ENCODE measurements around the genes NLGN1 and NAALADL2.

GRCh38 chr3:171809488-171809823, 827 bp downstream of the PLD1 start:
- PRO-cap: bidirectional peak, plus-strand start at chr3:171809628, minus-strand start at chr3:171809592; bidirectional peak, plus-strand start at chr3:171809712, minus-strand start at chr3:171809685
- RAMPAGE, long total RNA, 4 experiments: no peak in any of the 4 experiments

GRCh38 chr3:171835209-171835449, 8.0 kb upstream of the TMEM212 start:
- PRO-cap: no peak
- RAMPAGE, long total RNA, 4 experiments: no peak in any of the 4 experiments

GRCh38 chr3:171883482-171883824, 40.3 kb downstream of the TMEM212 start:
- PRO-cap: no peak
- RAMPAGE, long total RNA, 4 experiments: no peak in any of the 4 experiments

GRCh38 chr3:172067249-172068001, 28.0 kb downstream of the FNDC3B start:
- PRO-cap: no peak
- RAMPAGE, long total RNA, 4 experiments: no peak in any of the 4 experiments

GRCh38 chr3:172079593-172079835, 40.1 kb downstream of the FNDC3B start:
- PRO-cap: no peak
- RAMPAGE, long total RNA, 4 experiments: no peak in any of the 4 experiments

GRCh38 chr3:172096869-172097455, 57.6 kb downstream of the FNDC3B start:
- PRO-cap: no peak
- RAMPAGE, long total RNA, 4 experiments: no peak in any of the 4 experiments

DNA sequence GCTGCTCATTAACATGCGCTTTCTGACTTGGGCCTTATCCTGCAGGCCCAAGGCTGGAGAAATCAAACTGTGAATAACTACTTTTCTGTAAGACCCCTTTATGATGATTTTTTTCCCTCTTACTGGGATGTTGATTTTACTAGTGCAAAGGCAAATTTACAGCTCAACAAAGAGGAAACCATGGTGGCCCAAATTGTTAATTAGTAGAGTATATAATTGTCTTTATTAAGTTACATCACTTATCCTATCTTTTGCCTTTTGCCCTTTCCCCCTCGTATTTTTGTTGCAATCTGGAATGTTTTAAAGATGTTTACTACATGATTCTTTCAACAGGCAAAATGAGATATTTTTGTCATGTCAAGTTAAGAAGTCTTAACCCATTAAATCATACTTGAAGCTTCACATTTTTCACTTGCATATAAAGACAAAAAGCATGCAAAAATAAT, 188.7 kb downstream of the GHSR start:
- PRO-cap: no peak
- RAMPAGE, long total RNA, 4 experiments: no peak in any of the 4 experiments

DNA sequence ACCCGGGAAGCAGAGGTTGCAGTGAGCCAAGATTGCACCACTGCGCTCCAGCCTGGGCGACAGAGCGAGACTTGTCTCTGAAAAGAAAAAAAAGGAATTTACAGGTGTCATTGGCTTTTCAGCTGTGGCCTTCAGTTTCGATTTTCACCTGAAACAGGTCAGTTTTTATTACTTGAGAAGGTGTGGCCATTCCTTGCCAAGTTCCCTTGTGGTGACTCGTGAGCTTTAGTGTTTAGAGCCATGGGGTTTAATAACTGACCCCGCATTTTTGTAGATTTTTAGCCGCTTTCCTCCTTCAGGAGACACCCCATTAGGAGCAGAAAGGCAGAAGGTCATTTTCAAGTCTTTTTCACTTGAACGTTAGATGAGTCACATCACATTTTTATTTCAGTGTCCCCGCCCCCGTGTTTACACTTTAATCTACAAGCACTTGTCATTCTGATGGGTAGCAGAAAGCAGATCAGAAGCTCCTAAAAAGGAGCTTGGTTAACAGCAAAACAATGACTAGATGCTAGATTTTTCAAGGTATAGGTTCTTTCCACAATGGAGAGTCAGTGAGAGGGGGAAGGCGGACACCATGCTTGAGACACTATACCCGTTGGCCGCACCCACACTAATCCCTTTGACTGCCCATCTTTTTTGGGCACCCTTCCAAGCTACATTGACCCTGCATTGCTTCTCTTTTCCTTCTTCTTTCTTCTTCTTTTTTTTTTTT, 132.8 kb downstream of the GHSR start:
- PRO-cap: no peak
- RAMPAGE, long total RNA, 4 experiments: no peak in any of the 4 experiments

DNA sequence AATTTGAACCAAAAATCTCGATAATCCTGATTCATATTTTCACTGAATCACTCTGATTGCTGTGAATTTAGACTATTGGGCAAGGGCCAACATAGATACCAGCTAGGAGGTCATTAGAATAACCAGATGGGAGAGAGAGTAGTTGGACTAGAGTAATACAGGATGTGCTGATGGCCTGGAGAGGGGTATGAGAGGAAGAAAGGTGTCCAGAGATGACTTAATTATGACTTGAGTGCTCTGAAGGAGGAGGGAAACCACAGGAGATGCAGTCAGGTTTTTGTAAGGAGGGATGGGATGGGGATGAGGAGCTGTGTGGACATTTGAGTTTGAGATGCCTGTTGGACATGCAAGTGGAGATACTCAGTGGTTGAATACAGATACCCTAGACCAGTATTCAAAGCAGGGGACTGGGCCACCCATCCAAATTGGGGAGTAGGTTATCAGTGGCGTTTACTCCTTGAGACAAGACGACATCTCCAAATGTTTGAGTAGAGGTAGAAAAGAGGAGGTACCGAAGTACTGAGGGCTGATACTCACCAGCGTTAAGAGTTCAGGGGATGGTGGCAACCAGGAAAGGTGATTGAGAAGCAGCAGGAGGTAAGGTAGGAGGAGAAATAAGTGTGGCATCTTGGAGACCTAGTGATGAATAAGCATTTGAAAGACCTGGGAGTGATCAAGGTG, 96.6 kb downstream of the GHSR start:
- PRO-cap: no peak
- RAMPAGE, long total RNA, 4 experiments: no peak in any of the 4 experiments

GRCh38 chr3:172664312-172665559, 46.1 kb downstream of the NCEH1 start:
- PRO-cap: no peak
- RAMPAGE, long total RNA, 4 experiments: no peak in any of the 4 experiments

DNA sequence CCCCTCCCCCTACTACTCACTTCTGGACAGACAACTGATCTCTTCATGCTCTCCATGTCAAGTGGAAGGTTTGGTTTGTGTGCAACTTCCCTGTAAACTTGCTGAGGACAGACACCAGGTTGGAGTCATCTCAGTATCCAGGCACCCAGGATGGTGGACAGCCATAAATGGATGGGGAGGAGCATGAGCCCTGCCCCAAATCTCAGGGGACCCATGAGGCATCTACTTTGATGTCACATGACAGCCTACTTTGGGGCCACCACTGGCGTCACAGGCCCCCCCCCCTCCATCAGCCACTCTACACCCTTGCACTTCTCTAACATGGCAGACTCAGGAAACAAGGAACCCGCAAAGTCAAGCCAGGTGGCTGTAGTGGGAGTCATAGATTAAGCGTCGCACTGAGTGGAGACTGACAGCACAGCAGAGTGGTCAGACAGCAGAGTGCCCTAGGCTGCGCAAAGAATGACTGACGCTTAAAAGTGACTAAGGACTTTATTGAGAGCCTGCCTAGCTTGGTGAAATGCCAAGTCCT, 30.4 kb downstream of the NCEH1 start:
- PRO-cap: no peak
- RAMPAGE, long total RNA, 4 experiments: no peak in any of the 4 experiments

- PRO-cap: bidirectional peak, plus-strand start at chr3:173397782, minus-strand start at chr3:173397678; bidirectional peak, plus-strand start at chr3:173397941, minus-strand start at chr3:173397949
- RAMPAGE, long total RNA, 4 experiments: start-site peak on the plus strand in 2 of 4 experiments, at chr3:173397746-173397825 at its widest, 109 to 232 reads per replicate
Measured at GRCh38 chr3:173397371-173398064, at the start of gene NLGN1. TSS of gene NLGN1 (plus strand) at chr3:173397744.

- PRO-cap: unidirectional peak, minus-strand start at chr3:174442204
- RAMPAGE, long total RNA, 4 experiments: no peak in any of the 4 experiments
Measured at GRCh38 chr3:174441867-174442373, 417.2 kb upstream of the NAALADL2 start.

- PRO-cap: no peak
- RAMPAGE, long total RNA, 4 experiments: no peak in any of the 4 experiments
Measured at GRCh38 chr3:174858828-174859710, at the start of gene NAALADL2. TSS of gene NAALADL2 (plus strand) at chr3:174859334.

GRCh38 chr3:175777599-175778031, 918.5 kb downstream of the NAALADL2 start:
- PRO-cap: no peak
- RAMPAGE, long total RNA, 4 experiments: no peak in any of the 4 experiments

- PRO-cap: unidirectional peak, minus-strand start at chr3:176950957
- RAMPAGE, long total RNA, 4 experiments: no peak in any of the 4 experiments
Measured at GRCh38 chr3:176950721-176951055, 246.6 kb downstream of the TBL1XR1 start.

DNA sequence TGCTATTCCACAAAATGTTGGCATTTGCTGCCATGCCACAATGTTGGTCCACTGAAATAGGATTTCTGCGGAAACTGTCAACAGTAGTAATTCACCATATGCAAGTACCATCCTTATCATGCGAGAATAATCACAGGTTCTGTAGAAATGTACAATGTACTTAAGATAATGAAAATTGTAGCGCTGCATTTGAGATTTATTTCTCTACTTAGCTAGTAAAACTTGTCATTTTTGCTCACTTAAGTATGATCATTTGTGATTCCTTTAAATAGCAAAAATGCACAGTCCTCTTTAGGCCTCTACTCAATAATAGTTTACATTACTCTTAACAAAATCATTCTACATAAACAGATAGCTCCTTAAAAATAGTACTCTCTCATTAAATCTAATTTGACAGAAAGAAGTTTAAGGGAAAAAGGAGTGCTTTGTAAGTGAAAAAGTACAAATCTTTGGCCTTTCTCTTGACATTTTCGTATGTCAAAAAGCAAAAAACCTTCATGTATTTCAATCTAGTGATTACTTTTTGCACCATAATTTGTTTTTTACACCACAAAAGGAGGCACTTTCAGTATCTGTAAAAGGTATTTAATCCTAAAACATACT, 175.5 kb downstream of the TBL1XR1 start:
- PRO-cap: no peak
- RAMPAGE, long total RNA, 4 experiments: no peak in any of the 4 experiments

- PRO-cap: no peak
- RAMPAGE, long total RNA, 4 experiments: no peak in any of the 4 experiments
Measured at GRCh38 chr3:177075690-177076870, 121.2 kb downstream of the TBL1XR1 start.

GRCh38 chr3:177109527-177110392, 87.5 kb downstream of the TBL1XR1 start:
- PRO-cap: no peak
- RAMPAGE, long total RNA, 4 experiments: no peak in any of the 4 experiments

- PRO-cap: no peak
- RAMPAGE, long total RNA, 4 experiments: no peak in any of the 4 experiments
Measured at GRCh38 chr3:177166496-177167103, 30.7 kb downstream of the TBL1XR1 start.

Data from esophagus muscularis mucosa (tissue), 4 donors.